ENCODE results near the genes CKAP2L, DDX18 and CCDC93.

DNA sequence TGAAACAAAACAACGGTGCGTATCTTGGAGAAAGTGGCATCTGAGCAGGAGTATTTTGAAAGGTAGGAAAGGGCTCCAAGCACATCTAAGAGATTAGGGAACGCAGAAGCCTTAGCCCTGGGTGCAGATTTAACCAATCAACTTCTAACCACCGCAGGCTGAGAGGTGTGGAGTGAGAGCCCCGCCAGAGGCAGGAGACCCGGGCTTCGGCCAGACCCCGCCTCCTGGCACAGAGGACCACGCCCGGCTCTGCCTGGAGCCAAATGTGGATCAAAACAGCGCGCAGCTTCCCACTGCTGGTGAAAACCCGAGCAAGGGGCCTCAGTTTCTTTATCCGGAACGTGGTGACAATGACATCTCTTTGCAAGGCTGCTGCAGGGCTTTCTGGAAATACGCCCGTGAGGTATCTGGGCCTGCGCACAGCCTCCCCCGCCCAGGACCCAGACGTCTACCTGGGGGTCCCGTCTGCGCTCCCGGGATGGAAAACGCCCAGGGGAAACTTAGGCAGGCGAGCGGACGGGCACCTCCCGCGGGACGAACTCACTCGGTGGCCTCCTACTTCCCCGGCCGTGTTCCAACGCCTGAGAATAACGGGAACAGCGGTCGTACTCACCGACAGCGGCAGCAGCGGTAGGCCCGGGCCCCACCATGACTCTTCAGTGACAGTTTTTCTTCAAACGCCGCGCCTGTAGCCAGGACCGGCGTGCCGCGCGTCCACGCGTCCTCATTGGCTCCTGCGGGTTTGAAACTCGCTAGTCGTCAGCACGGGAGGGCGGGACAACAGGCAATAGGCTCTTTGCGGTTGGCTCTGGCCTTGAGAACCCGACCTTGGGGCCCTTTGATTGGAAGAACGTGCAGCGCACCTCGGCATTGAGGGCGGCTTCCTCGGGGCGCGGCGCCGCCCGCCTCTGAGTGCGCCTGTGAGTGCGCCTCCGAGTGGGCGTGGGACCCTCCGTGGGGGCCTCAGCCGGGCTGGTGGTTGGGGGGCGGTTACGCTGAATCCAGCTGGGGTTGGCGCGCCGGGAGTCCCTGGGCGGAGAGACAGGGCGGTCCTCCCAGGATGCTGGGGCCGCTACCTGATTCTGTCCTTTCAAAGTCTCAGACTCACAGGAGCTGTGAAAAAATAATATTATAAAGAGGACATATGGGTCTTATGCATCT is at the start of gene CKAP2L:
CKAP2L (minus strand) TSS at position 661 of the 1,161 bp plus-strand sequence.
- PRO-cap, result bidirectional peak, plus-strand start at position 240 of the sequence, minus-strand start at position 199 of the sequence; bidirectional peak, plus-strand start at position 870 of the sequence, minus-strand start at position 661 of the sequence
- RRBS, result under 1% methylated on average over 31 of the region's 82 CpGs

GRCh38 chr2:112812769-112813331 is 23.7 kb downstream of the IL1B start:
- PRO-cap, result no peak
- RRBS, result no CpG with 5 or more reads among the region's 11 CpGs

GRCh38 chr2:112817845-112818682 is 18.5 kb downstream of the IL1B start:
- PRO-cap, result no peak
- RRBS, result no CpG with 5 or more reads among the region's 2 CpGs

DNA sequence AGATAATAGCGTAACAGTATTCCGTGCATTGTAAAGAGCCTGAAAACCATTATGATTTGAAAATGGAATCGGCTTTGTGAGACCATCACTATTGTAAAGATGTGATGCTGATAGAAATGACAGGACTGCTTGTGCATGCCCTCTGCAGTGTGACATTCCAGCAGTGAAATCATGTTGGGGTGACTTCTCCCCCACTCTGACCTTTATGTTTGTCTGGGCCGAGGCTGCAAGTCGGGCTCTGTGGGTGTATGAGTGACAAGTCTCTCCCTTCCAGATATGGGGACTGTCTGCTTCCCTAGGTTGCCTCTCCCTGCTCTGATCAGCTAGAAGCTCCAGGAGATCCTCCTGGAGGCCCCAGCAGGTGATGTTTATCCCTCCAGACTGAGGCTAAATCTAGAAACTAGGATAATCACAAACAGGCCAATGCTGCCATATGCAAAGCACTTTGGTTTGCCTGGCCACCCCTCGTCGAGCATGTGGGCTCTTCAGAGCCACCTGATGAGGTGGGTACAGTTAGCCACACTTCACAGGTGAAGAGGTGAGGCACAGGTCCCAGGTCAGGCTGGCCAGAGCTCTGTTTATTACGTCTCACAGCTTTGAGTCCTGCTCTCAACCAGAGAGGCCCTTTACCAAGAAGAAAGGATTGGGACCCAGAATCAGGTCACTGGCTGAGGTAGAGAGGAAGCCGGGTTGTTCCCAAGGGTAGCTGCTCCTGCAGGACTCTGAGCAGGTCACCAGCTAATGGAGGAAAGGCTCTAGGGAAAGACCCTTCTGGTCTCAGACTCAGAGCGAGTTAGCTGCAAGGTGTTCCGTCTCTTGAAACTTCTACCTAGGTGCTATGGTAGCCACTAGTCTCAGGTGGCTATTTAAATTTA is 1.1 kb downstream of the IL1RN start:
- PRO-cap, result no peak
- RRBS, result no CpG with 5 or more reads among the region's 11 CpGs

- PRO-cap, result no peak
- RRBS, result 88% methylated on average over 7 of the region's 23 CpGs
Observed at GRCh38 chr2:113182464-113183629, 9.1 kb downstream of the PSD4 start.

GRCh38 chr2:113216605-113217214 is 42.9 kb downstream of the PSD4 start:
- PRO-cap, result no peak
- RRBS, result no CpG with 5 or more reads among the region's 4 CpGs

GRCh38 chr2:113247542-113248200 is 31.1 kb downstream of the PAX8 start:
- PRO-cap, result no peak
- RRBS, result no CpG with 5 or more reads among the region's 4 CpGs

DNA sequence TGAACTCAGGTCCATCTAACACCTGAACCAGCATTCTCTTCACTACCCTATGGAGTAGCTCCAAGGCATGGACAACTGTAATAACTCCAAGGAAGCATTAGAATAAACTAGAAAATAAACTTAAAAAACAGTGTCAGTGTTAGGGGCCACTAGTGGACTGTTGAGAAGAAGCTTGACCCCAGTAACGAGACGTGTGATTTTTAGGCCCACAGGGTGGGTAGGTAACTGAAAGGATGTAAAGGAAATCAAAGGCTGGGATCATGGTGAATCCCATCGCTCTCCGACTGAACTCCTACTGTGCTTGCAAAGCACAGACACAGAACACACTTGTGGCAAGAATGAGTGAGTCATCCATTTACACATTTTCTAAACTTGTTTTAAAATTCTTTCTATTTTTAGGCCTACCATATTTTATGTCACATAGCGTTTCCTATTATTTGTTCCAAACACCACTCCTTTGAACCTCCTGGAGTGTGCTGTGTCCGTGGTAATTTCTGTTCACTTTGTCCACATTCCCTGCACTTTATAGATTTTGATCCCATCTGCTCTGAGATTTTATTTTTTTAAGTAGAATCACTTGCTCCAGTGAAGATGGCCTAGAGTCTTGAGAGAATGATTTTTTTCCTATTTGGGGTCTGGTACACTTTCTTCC is 6.2 kb upstream of the PAX8 start:
- PRO-cap, result bidirectional peak, plus-strand start at position 466 of the sequence, minus-strand start at position 297 of the sequence
- RRBS, result no CpG with 5 or more reads among the region's 6 CpGs

DNA sequence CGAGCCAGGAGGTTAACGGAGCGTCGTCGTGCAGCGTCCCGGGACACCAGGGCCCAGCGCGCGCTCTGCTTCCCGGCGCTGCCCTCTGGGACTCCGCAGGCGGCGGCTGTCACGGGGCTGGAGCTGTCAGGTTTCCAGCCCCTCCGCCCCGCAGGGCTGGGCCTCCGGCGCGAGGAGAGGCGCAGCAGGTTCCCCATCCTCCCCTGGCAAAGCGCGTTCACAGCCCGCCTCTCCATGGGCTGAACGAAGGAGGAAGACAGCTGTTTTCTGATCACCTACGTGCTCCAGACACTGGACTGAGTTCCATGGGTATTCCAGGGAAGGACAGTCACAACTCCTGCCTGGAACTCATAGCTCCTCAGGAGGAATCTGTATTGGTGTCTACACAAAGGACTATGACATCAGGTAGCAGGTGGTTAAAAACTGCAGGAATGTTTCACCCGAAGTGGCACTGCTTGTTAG is 12.6 kb upstream of the PAX8 start:
- PRO-cap, result no peak
- RRBS, result 94% methylated on average over 8 of the region's 28 CpGs

DNA sequence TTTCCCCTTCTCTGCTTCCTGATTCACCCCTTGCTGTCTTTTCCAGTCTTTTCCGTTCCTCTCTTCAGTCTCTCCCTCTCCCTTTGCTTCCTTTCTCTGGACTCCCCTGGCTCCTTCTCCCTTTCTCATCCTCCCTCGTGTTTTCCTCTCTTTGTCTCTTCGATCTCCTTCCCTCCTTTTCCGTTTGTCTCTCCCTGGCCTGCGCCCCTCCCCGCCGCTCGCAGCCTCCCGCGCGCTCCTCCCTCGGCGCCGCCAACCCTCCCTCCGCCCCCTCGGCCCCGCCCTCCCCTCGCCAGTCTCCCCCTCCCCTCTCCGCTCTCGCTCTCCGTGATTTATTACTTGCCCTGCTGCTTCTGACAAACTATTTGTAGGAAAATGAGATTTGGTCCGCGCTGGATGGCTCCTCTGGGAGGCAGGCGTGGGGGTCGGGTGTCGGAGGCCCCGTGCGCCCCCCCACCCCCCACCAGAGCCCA is 46.0 kb upstream of the PAX8 start:
- PRO-cap, result bidirectional peak, plus-strand start at position 368 of the sequence, minus-strand start at position 238 of the sequence
- RRBS, result no CpG with 5 or more reads among the region's 28 CpGs

DNA sequence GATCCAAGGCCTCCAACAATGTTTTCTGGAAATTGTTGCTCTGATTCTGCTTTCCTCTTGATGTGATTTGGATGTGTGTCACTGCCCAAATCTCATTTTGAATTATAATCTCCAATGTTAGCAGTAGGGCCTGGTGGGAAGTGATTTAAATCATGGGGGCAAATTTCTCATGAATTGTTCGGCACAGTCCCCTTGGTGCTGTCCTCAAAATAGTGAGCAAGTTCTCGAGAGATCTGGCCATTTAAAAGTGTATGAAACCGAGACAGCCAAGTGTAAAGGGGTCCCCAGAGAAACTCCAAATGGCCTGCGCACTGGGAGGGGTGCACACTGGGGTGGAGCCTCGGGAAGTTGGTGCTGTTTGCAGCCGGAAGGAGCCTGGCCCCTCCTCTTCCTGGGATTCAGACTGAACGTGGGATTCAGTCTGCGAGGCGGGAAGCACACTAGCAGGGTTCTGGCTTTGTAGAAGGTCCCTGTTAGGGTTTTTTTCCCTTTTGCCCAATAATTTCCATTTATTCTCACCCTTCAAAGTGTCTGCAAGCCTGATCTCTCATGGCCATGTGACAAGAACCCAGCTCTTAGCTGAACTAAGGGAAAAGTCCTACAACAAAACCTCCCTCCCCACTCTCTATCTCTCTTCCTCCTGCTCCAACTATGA is 48.8 kb downstream of the RABL2A start:
- PRO-cap, result no peak
- RRBS, result no CpG with 5 or more reads among the region's 9 CpGs

- PRO-cap, result no peak
- RRBS, result no CpG with 5 or more reads among the region's 9 CpGs
Observed at GRCh38 chr2:113755483-113755796, 1.0 kb downstream of the SLC35F5 start.

GRCh38 chr2:114442318-114442517 is 223 bp upstream of the DPP10 start:
- PRO-cap, result no peak
- RRBS, result no CpG with 5 or more reads among the region's 2 CpGs

- PRO-cap, result no peak
- RRBS, result no CpG with 5 or more reads among the region's 4 CpGs
Observed at GRCh38 chr2:114543279-114543677, 100.8 kb downstream of the DPP10 start.

- PRO-cap, result bidirectional peak, plus-strand start at chr2:117814691, minus-strand start at chr2:117814438; bidirectional peak, plus-strand start at chr2:117814971, minus-strand start at chr2:117814949; bidirectional peak, plus-strand start at chr2:117815093, minus-strand start at chr2:117815068
- RRBS, result under 1% methylated on average over 9 of the region's 57 CpGs
Observed at GRCh38 chr2:117814176-117815241, at the start of gene DDX18. Gene DDX18 (plus strand): TSS chr2:117814691.

DNA sequence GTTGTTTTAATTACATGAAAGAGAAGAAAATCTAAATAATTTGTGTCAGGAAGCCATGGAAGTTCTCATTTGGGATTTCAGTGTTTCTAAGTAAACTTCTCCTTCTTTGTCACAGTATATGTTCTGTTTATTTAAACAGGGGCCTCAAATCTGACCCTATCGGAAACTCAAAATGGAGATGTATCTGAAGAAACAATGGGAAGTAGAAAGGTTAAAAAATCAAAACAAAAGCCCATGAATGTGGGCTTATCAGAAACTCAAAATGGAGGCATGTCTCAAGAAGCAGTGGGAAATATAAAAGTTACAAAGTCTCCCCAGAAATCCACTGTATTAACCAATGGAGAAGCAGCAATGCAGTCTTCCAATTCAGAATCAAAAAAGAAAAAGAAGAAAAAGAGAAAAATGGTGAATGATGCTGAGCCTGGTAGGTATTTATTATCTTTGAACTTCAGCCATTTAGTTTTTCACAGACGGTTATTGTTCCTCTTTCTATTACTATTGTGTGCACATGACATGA is 2.9 kb downstream of the DDX18 start:
- PRO-cap, result no peak
- RRBS, result no CpG with 5 or more reads among the region's 2 CpGs

DNA sequence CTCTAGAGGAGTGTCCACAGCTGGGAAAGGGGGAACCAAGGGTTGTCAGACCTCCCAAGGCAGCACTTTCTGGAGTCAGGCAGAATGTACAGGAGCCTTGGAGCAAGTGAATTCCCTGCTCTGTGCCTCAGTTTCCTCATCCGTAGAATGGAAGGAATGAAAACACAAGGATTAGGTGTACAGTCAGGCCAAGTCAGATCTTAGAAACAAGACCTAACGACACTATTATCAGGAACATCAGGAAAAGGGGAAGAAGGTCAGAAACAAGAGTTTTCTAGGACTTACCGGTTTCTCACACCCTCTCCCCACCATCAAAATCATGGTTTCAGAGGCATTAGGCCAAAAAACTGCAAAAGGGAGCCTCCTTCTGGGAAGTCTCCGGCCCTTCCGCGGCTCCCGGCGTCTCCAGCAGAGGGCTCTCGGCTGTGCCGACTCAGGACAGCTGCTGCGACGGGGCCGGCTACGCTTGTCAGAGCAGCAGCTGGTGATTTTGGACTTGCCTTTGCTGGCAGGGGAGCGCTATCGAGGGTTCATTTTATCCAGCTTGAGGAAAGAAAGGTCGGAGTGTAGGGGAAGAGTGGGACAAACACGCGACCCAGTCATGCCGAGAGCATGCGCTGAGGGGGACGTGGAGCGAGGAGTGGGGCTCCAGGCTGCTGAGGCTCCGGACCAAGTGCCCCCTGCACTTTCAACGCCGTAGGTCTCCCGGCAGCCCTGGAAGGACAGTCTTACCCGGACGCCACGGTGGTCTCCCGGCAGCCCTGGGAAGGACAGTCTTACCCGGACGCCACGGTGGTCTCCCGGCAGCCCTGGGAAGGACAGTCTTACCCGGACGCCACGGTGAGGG is 21.4 kb downstream of the DDX18 start:
- PRO-cap, result no peak
- RRBS, result 45% methylated on average over 12 of the region's 38 CpGs

DNA sequence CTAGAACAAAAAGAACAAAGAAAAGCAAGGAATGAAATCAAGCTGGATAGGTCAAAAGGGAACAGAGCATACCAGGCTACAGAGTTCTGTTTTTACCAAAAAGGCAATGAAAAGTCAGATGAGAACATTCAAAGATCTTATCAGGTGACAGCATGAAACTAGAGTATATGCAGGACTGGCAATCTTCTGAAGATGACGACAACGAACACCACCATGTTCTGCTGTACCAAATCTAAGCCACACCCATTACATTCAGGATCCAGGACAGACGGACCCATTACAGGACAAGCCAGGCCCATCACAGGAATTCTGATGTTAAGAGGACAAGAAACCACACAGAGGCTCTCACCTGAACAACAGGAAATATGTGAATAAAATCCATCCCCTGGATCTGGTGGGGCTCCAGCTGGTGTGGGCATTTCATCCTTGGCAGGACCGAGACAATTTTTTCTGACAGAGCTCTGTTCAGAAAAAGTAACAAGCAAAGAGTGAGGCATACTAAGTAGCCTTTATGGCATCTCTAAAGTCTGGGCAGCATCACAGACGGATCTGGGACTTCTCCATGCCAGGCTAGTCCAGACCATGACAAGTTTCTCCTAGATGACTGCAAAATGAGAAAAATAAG is 13.3 kb downstream of the CCDC93 start:
- PRO-cap, result no peak
- RRBS, result no CpG with 5 or more reads among the region's 5 CpGs

DNA sequence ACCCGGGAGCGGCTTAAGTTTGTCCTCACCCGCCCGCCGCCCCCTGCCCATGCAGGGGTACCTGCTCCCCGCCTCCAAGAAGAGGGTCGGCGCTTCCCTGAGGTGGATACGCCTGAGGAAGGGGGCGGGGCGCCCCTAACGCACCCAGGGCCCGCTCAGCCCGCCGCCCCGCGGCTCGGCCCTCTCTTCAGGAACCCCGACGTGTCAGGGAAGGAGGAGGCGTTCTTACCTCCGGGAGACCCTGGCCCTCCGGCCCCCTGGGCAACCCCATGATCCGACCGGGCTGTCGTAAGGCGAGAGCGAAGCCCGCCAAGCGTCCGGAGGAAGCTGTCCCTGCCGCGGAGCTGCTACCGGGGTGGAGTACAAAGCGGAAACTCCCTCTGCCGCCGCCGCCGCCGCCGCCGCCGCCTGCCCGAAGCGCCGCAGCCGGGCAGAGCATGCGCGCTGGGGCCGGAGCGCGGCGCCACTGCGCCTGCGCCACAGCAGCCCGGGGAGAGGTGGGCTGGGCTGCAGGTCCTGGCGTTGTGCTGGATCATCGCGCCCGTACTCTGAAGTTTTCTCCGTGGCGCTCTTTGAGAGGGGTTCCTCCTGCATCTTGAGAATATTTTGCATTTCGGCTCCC is at the start of gene CCDC93:
CCDC93 (minus strand) TSS at position 346 of the 622 bp plus-strand sequence.
- PRO-cap, result bidirectional peak, plus-strand start at position 493 of the sequence, minus-strand start at position 346 of the sequence
- RRBS, result under 1% methylated on average over 24 of the region's 63 CpGs

DNA sequence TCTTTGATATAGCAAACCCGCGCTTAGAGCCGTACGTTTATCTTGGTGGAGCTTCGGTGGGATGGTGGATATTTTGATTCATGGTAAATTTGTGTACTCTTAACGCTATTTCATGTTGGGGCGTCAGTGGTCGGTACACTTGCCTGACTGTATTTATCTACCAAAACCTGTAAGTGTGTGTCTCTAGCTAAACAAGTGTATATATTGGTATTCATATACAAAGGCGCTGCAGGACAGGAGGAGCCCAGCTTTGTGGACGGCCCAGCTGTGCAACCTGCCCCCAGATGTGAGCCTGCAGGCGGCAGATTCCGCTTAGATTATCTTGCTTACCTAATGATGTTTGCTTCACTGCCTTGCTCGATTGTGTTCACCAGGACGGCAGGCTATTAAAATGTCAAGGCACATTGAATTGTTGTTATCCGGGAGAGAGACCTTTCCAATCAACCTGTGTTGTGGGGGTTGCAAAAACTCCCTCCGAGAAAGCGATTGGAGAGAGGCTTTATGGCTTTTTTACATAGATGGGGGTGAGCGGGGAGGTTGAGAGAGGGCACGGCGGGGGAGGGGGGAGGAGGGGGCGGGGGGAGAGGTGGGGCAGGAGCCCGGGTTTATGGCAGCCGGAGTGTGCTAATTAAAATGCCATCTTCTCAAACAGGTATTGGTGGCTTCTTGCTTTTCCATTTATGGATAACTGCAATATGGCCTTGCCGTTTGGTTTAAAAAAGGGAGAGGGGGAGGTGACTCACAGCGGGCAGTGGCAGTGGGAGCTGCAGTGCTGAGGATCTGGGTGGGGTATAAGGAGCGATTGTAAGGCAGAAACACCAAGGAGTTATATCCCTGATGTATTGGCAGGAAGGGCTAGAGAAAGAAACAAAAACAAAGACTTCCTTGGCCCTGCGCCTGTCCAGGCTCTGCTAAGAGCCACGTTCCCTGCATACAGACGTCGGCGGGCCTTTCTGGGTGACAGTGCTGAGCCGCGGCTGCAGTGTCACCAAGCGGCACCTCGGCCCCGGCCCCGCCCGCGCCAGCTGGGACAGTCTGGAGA is 97.1 kb downstream of the INSIG2 start:
- PRO-cap, result bidirectional peak, plus-strand start at position 742 of the sequence, minus-strand start at position 682 of the sequence; bidirectional peak, plus-strand start at position 932 of the sequence, minus-strand start at position 935 of the sequence
- RRBS, result no CpG with 5 or more reads among the region's 39 CpGs

Data from MCF 10A (cell line).